NALM6 (cell line): ENCODE data around the genes HOXB9, PHB1 and NXPH3.

DNA sequence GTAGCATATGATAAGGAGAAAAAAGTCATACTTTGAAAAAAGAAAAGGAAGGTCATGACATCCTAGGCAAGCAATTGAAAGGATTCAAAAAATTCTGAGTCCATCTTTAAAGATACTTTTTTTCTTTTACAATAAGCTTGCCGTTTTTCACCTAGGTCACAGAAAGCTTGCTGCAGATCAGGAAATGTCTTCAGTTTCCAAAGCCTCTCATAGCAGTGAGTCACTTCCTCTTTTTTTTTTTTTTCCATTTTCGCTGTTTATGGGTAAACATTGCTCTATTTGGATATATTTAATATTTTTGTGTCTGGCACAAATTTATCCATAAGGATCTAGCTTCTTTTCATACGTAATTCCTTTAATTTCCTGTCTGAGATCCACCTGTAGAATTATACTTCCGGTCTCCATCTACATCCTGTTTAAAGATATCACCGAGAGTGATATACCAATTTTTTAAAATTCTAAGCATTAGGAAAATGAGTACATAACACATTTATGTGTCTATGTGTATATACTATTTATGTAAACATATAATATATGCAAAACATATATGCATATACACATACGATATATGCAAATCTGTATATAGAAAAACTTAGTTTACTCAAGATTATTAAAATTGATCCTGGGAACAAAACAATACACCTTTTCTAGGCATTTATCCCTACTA is 134.5 kb downstream of the SKAP1 start:
- PRO-cap: no peak

- PRO-cap: no peak
Measured at GRCh38 chr17:48550896-48551359, 6.0 kb upstream of the HOXB2 start.

DNA sequence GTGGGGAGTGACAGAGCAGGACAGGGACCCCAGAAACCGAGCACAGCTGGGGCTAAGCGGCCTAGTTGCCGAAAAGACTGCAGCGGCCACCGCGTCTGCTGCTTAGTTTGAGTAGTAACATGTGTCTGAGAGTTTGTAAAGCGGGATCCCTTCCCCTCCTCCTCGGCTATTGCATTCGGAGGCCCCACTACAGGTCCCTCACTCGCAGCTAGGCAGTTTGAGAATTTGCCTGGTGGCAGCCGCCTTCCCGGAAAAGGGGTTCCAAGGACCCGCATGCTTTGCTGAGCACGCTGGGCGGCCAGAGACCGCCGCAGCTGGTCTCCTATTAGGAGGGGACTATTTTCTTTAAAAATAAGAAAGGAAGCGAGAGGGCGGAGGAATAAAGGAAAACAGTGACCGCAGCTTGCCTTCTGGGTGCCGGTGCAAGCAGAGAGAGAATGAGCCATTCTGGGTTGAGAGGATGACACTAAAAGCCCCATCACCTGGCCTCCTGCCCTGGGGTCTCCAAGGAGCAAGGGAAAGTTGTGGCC is 1.1 kb upstream of the HOXB5 start:
- PRO-cap: no peak

- PRO-cap: no peak
Measured at GRCh38 chr17:48625491-48626408, at the start of gene HOXB9. Gene HOXB9, minus strand, starts transcription at chr17:48626358.

- PRO-cap: no peak
Measured at GRCh38 chr17:48841256-48841985, 10.6 kb downstream of the CALCOCO2 start.

DNA sequence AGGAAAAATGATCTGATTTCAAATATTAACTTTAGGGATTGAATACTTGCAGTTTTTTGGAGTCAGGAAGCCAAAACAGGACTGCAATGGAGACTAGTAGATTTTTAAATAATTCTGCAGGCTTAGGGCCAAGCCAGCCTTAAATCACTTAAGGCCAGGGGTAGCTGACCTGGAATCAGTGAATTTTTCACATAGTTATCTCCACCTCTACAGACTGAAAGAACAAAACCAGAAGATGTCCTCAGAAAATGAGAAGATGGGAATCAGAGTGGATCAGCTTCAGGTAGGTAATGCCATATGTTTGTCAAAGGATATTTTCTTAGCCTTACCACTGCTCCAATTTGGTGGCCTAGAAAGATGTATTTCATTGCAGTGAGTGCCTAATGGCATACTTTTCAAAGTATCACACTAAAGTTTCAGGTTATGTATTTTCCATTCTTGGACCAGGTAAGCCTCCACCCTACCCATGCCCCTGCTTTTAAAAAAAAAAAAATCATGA is 20.6 kb downstream of the CALCOCO2 start:
- PRO-cap: no peak

GRCh38 chr17:48862862-48863687 is 29.5 kb upstream of the ATP5MC1 start:
- PRO-cap: no peak

DNA sequence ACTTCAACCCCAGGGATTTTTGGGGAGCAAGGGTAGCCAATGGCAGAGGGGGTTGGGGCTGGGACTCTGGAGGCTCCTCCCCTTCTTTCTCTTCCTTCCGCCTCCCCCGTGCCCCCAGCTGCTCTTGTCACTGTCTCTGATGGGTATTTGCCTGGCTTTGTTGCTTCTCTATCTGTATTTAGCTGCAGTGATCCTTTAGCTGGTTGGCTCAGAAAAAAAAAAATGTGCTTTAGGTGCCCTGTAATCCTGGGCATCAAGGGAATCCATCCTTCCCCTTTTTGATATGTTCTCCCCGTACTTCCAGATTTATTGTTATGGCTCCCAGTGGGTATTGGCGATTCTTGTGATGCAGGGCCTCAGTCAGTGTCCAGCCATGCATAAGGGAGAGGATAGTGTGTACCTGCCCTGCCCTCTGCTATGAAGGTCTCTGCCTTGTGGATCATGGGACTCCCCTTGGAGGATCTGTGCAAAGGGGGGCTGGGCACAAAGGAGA is 16.5 kb downstream of the SNF8 start:
- PRO-cap: no peak

GRCh38 chr17:49093126-49093457 is 39.5 kb upstream of the B4GALNT2 start:
- PRO-cap: no peak

DNA sequence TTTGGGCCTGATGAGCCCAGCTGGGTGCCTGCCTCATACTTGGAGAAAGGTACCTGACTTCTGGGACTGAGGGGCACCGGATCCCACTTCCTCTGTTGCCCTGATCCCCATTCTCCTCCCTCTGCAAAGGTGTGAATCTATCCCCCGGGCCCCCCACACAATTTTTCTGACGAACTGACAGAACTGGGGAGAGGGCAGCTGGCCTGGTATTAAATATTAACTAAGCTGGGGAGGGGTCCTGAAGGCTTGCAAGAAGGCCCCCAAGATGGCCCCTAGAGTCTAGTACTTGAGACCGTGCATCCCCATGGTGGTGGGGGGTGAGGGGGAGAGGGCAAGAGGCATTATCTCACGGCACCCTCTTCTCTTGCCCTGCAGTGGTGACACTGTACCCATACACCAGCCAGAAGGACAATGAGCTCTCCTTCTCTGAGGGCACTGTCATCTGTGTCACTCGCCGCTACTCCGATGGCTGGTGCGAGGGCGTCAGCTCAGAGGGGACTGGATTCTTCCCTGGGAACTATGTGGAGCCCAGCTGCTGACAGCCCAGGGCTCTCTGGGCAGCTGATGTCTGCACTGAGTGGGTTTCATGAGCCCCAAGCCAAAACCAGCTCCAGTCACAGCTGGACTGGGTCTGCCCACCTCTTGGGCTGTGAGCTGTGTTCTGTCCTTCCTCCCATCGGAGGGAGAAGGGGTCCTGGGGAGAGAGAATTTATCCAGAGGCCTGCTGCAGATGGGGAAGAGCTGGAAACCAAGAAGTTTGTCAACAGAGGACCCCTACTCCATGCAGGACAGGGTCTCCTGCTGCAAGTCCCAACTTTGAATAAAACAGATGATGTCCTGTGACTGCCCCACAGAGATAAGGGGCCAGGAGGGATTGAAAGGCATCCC is 8.2 kb downstream of the PHOSPHO1 start:
- PRO-cap: no peak

DNA sequence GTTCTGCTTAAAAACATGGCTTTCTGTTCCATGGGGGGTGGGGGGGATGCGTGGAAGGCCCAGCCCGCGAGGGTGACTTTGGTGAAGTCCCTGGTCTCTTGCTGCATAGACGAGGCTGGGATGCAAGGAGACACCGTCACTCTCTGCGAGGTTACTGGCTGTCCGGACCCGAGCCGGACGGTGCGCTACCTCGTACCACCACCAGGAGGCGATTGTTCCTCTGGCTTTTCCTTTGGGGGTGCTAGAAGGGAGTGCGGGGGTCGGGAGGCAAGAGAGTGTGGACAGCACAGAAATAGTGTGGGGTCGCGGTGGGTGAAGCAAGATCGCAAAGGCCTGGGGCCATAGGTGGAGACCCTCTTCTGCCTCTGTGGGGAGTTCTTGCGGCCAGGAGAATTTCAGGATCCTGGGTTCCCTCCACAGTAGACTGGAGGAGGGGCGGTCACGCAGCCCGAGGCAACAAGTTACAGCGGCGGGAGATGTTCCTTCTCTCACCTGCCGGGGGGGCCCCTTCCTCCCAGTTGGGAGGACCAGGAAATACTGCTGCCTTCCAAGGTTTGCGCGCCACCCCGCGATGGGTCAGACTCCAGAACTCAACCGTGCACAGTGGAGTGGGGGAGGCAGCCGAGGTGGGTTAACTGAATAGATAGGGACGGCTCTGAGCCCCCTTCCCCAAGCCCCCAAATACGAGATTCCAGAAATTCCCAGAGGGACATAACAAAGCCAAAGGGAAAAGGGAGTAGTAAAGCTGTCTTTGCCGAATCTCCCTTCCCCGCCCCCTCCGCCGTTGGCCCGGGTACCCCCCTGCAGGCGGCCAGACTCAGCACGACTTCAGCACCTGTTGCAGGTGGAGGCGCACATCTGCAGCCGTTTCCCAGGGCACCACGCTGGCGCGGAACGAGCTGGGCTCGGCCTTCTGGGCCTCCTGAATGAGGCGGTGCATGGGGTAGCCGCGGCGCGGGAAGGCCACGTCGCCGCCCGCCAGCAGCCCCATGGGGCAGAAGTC is 6.9 kb downstream of the PHOSPHO1 start:
- PRO-cap: no peak

GRCh38 chr17:49360828-49361755 is 958 bp downstream of the ZNF652 start:
- PRO-cap: bidirectional peak, plus-strand start at chr17:49361066, minus-strand start at chr17:49361068; bidirectional peak, plus-strand start at chr17:49361458, minus-strand start at chr17:49361119

- PRO-cap: bidirectional peak, plus-strand start at chr17:49390787, minus-strand start at chr17:49390657; unidirectional peak, minus-strand start at chr17:49390948
Measured at GRCh38 chr17:49390516-49391522, 23.9 kb downstream of the PHB1 start.

GRCh38 chr17:49414417-49415533 is at the start of gene PHB1:
Gene PHB1, minus strand, starts transcription at chr17:49414882.
- PRO-cap: unidirectional peak, minus-strand start at chr17:49414677; bidirectional peak, plus-strand start at chr17:49415167, minus-strand start at chr17:49414858

- PRO-cap: no peak
Measured at GRCh38 chr17:49486138-49486855, 8.8 kb upstream of the NGFR start.

- PRO-cap: no peak
Measured at GRCh38 chr17:49515105-49515959, 20.2 kb downstream of the NGFR start.

DNA sequence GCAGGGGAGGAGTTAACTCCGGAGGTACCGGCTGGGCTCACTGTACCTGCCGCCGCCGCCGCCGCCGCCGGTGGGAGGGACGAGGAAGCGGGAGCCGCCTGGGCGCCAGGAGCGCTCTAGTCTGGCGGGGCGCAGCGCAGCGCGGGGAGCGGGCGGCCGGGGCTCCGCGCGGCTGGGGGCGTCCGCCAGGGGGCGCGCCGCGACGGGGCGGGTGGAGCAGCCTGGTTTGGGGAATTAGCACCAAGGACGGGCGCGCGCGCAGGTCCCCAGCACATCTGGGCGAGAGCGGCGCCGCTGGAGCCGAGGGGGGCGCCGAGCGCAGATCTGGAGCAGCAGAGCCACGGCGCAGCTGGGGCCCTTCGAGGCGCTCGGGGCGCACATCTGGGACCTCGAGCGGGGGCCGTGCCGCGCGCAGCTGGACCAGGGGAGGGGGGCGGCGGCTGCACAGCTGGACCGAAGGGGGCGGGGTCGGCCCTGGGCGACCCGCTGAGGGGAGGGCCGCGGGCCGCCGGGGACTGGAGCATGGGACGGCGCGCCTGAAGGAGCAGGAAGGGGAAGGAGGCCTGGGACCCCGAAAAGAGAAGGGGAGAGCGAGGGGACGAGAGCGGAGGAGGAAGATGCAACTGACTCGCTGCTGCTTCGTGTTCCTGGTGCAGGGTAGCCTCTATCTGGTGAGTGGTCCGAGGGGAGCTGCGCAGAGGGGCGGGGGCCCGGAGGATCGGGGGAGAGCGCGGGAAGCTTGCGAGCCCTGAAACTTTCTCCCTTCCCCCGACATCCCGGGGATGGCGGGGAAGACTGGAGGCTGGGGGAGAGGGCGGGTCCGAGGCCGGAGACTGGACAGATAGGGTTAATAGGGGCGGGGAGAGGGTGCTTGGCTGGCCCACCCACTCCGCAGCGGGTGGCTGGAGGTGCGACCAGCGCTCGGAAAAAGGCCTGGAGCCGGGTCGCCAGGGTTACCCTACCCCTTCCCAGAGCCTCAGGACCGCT is at the start of gene NXPH3:
Gene NXPH3 (plus strand): TSS at position 269 of the 987 bp plus-strand sequence.
- PRO-cap: no peak

DNA sequence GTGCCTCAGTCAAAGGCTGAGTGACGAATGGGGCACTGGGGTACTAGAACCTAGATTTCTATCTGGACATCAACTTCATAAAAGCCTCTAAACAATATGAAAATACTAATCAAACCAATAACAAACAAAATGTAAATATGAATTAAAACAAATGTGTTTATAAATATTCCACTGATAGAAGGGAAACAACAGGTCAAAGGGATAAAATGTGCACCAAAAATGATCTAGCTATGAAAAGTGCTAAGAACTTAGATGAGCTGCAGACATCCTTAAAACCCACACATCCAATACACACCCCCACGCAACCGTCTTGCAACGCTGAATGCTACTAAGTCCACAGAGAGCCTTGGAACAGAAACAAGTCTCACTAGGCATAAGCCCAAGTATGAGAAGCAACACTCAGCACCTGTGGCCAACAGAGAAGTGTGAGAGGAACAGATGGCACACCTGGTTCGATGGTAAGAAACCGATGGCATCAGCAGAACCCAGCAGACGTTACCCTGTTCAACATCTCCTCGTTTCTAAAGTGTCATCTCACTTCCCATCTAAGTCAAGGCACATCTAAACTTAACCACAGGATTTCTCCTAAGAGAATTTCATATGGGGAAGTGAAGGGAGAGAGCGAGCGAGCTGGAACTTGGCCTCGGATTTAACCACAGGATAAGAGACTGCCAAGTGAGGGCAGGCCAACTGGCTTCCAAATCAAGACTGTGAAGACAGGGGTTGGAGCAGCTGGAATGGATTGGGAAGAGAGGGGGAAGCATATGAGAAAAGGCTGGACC is 40.9 kb downstream of the NXPH3 start:
- PRO-cap: no peak

DNA sequence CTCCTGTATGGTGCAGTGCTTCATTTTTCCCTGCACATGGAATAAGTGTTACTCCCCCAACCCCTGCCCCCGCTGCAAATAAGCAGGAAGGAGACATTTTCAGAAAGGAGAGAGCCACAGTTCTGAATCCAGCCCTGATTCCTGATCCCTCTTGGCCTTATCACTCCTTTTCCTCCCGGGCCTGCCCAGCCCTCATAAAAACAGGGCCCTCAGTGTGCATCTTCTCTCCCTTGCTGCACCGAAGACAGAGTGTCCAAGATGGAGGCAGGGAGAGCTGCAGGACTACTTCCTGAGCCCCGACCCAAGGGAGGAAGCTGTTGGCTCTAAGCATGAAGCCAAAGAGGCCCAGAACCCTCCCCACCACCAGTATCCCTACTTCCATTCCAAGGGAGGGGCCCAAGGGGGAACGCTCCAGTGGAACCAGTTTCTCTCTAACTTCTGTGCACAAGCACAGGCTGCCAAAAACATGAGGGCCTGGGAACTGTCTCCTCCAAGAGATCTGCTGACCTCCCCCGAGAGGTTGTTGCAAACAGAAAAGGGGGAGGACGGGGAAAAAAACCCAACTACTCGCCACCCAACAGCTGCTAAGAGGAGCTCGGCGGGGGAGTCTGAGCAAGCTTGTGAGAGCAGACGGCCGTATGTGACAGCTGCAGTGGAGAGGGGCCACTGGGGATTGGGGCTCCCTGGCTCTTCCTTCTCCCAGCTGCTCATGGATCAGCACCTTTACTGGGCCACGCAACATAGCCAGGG is 15.5 kb upstream of the SLC35B1 start:
- PRO-cap: bidirectional peak, plus-strand start at position 637 of the sequence, minus-strand start at position 468 of the sequence

DNA sequence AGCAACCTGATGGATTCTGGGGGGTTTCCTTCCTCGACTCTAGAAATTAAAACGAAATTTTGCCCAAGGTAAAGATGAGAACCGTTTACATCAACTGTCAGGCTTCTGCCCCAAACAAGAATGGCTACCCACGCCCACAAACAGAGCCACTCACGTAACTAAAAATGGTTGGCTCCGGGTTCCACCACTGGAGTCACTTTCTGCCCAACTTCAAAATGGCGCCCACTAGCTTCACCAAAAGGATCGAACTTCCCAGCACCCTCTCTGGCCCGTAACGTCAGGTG is 196 bp upstream of the KAT7 start:
- PRO-cap: bidirectional peak, plus-strand start outside the sequence, minus-strand start at position 52 of the sequence